Myometrial cell (primary cell): Measurements from ENCODE around the genes CD1D, OR6K2, VSIG8 and VANGL2.

DNA sequence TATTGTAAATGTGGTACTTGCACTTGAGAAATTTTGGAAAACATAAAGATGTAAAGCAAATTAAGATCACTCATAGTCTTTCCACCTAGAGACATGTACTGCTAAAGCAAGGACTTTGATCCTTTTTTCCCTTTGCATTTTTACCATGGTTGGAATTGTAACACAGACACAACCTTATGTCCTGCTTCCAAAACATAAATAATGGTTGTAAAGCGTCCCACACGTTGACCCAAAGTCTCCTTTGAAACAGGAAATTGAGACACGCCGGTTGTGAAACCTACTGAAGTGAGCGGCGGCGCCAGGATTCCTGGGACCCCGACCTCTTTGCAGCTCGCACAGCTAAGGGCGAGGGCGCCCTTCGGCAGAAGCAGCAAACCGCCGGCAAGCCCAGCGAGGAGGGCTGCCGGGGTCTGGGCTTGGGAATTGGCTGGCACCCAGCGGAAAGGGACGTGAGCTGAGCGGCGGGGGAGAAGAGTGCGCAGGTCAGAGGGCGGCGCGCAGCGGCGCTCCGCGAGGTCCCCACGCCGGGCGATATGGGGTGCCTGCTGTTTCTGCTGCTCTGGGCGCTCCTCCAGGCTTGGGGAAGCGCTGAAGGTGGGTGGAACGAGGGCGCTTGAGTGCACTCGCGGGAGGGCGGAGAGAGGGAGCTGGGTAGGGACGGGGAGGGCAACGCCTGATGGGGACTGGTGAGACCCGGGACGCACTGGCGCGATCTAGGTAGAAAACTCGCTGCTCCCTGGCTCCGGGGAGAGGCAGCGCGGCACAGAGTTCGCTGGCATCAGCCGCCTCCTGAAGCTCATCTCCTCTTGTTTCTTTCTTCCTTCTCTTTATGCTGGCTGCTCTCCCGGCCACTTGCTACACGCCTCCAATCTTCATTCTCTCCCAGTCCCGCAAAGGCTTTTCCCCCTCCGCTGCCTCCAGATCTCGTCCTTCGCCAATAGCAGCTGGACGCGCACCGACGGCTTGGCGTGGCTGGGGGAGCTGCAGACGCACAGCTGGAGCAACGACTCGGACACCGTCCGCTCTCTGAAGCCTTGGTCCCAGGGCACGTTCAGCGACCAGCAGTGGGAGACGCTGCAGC is at the start of gene CD1D:
CD1D (plus strand) TSS at position 327 of the 1,081 bp plus-strand sequence.
- RAMPAGE, long total RNA = start-site peak on the plus strand centred at position 308 of the sequence, 40 bp wide, 12 and 5 reads in 2 replicates

DNA sequence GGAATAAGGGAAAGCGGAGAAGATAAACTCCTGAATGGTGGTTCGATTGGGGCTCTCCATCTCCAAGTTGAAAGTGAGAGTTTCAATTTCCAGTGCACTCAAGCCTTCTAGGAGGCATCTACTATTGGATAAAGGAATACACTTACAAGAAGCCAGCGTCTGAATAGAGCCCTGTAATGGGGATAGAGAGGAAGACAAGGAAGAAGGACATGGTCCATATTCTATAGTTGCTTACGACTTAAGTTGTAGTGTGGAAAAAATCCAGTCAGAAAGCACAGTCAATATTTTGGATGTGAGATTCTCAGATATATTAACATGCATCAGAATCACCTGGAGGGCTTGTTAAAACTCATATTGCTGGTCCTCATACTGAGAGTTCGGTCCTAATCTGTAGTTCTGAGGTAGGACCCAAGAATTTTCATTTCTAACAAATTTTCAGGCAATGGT is at the start of gene OR6K2:
OR6K2 (minus strand) TSS at position 60 of the 447 bp plus-strand sequence.
- RAMPAGE, long total RNA = no peak

- RAMPAGE, long total RNA = no peak
Measured at GRCh38 chr1:159000491-159001037, 2.0 kb downstream of the PYDC5 start.

DNA sequence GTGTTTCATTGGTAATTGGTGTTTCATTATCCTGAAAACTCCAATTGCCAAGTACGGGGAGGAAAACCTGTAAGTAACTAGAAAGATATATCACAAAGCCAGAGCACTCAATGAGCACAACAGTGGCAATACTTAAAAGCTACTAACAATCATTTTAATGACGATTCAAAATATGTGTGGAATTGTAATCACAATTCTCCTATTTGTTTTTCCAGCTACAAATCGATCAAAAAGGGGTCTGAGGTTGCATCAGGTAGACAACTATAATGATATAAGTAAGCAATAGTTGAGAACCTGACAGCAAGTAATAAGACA is 1.3 kb downstream of the APCS start:
- RAMPAGE, long total RNA = no peak

DNA sequence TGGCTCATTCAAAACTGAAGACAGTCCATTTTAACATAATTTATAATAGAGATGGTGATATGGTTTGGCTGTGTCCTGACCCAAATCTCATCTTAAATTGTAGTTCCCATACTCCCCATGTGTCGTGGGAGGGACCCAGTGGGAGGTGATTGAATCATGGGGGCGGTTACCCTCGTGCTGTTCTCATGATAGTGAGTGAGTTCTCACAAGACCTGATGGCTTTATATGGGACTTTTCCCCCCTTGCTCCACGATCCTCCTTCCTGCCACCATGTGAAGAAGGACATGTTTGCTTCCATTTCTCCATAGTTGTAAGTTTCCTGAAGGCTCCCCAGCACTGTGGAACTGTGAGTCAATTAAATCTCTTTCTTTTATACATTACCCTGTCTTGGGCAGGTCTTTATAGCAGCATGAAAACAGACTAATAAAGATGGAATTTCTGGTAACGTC is 4.1 kb downstream of the APCS start:
- RAMPAGE, long total RNA = no peak

GRCh38 chr1:159862481-159862767 is at the start of gene VSIG8:
VSIG8 (minus strand) TSS chr1:159862657.
- RAMPAGE, long total RNA = no peak

- RAMPAGE, long total RNA = no peak
Measured at GRCh38 chr1:159886314-159886897, 13.6 kb downstream of the CFAP45 start.

DNA sequence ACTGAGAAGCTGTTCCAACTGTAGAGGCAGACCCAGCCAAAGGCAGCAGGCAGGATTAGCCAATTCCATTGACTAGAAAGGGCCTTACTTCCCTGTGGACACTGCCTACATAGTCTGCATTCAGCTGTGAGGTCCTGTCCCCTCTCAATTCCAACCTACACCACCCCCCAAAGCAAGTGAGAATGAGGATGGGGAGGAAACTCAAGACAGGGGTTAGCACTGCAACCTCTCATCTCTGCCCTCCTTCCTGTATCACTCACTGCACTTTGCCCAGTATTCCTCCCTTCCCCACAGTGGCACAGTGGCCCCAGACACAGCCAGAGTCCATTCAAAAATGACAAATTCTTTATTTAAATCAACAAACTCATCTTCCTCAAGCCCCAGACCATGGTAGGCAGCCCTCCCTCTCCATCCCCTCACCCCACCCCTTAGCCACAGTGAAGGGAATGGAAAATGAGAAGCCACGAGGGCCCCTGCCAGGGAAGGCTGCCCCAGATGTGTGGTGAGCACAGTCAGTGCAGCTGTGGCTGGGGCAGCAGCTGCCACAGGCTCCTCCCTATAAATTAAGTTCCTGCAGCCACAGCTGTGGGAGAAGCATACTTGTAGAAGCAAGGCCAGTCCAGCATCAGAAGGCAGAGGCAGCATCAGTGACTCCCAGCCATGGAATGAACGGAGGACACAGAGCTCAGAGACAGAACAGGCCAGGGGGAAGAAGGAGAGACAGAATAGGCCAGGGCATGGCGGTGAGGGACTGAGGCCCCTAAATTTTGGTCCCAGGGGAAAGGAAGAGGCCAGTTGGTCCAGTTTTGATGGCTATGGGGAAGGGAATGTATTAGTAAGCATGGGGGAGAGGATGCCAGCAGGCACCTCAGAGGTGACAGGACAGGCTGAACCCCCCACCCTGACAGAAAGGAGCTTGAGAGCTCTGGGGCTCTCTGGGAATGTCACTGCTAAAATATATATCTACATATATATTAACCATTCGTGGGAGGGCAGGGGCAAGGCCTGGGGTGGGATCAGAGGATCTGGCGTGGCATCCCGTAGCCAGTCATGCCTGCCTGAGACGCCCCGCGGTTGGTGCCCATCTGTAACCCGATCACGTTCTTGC is 7.2 kb downstream of the TAGLN2 start:
- RAMPAGE, long total RNA = no peak

GRCh38 chr1:159923116-159924211 is 1.8 kb downstream of the TAGLN2 start:
- RAMPAGE, long total RNA = no peak

- RAMPAGE, long total RNA = no peak
Measured at GRCh38 chr1:160093590-160094118, 4.8 kb downstream of the IGSF8 start.

DNA sequence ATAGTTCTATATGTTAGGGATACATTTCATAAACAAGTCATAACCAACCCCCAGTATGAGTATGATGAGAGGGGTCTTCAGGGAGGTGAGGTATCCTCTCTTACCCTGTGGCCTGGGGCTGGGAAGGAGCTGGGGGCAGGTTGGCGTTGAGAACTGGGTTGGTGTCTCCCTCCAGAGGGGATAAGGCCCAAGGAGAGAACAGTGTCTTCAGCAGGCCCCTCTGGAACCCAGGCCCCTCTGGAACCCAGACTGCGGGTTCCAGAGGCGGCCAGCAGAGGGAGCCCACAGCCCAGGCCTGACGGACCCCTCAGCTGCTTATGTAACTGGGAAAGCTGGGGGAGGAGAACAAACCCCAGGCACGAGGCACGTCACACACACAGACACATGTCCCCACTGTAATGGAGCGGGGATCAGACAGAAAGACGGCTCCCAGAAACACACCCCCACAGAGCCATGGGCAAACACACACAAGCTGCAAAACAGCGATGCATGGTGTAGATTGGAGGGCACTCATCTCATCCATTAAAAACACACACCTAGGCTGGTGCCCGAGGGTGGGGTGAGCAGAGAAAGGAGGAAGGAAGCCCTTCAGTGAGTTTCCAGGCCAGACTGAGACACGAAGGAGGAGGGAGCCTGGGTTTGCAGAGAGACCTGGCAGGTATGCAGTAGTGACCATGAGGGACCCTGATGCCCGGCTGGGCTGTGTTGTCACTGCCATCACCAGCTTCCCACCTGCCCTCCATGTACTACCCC is 2.6 kb upstream of the IGSF8 start:
- RAMPAGE, long total RNA = no peak

- RAMPAGE, long total RNA = no peak
Measured at GRCh38 chr1:160113844-160114612, 1.5 kb upstream of the ATP1A2 start.

- RAMPAGE, long total RNA = no peak
Measured at GRCh38 chr1:160168997-160169993, 17.9 kb downstream of the ATP1A4 start.

GRCh38 chr1:160317185-160317476 is 25.9 kb downstream of the COPA start:
- RAMPAGE, long total RNA = no peak

GRCh38 chr1:160400225-160401286 is at the start of gene VANGL2:
VANGL2 (plus strand) TSS chr1:160400564.
- RAMPAGE, long total RNA = no peak

DNA sequence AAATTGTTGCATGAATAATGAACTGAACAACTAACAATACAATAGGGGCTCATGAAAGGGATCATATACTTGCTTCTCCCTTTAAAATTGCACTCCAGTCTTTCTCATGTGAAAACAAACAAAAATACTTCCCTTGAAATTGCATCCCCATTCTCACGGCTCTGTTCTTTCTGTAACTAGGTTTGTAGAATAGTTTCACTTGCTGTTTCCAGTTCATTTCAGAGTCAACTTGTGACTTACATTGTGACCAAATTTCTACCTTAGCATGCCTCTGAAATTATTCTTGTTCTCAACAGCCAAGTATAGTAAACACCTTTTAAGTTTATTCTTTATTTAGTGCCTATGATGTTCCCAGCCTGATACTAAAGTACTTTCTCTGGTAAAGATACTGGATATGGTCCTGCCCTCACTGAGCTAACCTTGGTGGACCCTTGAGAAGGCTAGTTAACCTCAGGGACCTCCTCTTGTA is 29.3 kb downstream of the VANGL2 start:
- RAMPAGE, long total RNA = no peak

- RAMPAGE, long total RNA = no peak
Measured at GRCh38 chr1:160489526-160490092, 33.4 kb downstream of the SLAMF6 start.

GRCh38 chr1:160577499-160578166 is 1.7 kb downstream of the CD84 start:
- RAMPAGE, long total RNA = no peak

- RAMPAGE, long total RNA = no peak
Measured at GRCh38 chr1:160629111-160629699, 17.6 kb downstream of the SLAMF1 start.

- RAMPAGE, long total RNA = no peak
Measured at GRCh38 chr1:160637980-160638636, 8.7 kb downstream of the SLAMF1 start.